Anterior vena cava (tissue), 1 donor: ENCODE measurements around a stretch of chr21.

DNA sequence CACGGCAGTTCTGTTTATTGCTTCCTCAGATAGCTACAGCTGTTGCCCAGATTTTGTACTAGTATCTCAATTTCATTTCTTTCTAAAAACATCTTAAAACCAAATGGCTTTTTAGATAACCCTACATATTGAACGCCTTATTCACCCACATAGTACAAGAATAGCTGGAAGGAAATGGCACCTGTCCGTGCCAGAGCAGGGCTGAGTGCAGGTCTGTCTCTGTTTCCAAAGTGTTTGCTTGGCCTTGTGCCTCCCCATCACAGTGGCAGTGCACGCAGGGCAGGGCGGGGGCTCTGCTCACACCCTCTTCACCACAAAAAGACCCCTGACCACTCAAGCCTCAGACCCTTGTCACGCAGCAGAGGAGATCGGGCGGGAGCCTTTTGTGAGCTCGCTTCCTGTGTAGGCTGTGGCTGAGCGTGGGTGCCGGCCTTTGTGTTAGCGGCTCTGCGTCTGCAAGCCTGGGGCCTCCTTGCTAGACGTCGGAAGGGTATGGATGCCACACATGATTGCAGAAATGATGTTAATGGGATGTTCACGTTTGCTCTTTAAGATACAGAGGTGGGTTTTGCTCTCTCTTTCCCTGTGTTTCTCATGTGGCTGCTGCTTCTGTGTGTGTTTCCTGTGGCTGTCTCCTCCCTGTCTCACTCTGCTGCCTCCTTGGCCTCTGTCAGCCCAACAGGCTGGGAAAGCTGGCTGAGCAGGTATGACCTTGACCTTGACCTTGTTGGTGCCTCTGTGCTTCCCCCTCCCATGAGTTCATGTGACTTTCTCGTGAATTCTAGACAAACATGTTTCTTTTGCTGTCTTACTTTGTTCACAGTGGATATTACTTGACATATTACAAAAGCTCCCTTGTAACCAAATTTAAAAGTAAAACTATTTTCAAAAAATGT is 45.5 kb downstream of the S100B start:
- PRO-cap: no peak

DNA sequence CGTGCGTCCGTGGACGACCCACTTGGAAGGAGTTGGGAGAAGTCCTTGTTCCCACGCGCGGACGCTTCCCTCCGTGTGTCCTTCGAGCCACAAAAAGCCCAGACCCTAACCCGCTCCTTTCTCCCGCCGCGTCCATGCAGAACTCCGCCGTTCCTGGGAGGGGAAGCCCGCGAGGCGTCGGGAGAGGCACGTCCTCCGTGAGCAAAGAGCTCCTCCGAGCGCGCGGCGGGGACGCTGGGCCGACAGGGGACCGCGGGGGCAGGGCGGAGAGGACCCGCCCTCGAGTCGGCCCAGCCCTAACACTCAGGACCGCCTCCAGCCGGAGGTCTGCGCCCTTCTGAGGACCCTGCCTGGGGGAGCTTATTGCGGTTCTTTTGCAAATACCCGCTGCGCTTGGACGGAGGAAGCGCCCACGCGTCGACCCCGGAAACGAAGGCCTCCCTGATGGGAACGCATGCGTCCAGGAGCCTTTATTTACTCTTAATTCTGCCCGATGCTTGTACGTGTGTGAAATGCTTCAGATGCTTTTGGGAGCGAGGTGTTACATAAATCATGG is 32.3 kb downstream of the PRMT2 start:
- PRO-cap: no peak